ENCODE measurements around a stretch of chr2.

DNA sequence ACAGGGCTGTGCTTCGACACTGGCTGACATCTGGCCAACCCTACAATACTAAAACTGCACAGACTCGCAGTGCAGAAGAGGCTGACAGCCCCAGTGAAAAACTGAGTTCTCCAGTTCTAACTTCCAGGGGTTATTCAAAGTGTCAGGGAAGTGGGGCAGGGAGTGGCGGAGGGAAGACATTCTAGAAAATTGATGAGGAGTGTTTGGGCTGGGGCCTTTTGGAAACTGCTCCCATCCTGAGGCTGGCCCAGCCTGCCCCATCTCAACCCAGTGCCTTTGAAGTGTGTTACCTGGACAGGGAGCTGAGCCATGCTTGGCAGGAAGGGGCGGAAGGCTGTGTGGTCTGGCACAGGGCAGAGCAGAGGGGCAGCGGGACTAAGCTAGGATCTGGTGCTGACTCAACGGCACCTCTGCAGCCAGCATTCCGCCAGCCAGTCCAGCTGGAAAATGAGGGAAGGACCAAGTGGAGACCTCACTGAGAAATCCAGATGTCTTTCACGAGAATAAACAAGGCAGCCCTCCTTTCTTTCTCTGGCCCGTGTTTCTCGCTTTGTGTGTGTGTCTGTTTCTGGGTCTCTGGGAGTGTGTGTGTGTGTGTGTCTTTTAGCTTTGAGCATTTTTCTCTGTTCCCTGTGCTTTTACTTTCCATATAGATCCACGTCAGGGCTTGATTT lies 15.5 kb upstream of the IGFBP5 start:
- RRBS, 2 experiments: no CpG with 5 or more reads among the region's 11 CpGs

DNA sequence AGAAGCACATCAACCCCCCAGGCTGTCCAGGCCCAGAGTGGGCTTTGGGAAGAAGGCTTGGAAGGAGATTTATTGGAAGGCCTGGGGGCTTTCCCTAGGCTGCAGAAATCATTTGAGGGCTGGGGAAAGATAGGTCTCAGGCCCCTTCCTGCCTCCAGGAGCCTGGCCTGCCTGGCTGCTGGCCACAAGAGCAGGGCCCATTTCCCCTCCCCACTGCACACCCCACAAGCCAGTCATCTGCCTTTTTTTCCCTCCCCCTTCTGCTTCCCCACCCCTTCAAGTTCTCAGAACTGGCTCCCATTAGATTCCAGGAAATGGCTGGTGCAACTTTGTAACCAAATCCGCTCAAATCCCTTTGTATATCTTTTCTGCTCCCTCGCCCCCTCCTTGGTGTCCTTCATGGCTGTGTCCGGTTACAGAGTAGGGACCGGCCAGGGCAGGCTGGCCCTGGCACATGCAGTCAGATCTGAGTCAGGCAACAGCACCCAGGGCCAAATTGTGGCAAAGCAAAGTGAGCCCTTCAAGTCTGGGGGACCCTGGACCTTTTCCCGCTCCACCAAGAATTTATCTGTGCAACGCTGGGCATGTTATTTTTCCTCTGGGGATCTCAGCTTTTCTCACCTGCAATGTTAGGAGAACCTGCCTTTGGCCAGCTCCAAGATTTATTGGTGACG lies 20.8 kb upstream of the TNP1 start:
- RRBS, 2 experiments: no CpG with 5 or more reads among the region's 7 CpGs

DNA sequence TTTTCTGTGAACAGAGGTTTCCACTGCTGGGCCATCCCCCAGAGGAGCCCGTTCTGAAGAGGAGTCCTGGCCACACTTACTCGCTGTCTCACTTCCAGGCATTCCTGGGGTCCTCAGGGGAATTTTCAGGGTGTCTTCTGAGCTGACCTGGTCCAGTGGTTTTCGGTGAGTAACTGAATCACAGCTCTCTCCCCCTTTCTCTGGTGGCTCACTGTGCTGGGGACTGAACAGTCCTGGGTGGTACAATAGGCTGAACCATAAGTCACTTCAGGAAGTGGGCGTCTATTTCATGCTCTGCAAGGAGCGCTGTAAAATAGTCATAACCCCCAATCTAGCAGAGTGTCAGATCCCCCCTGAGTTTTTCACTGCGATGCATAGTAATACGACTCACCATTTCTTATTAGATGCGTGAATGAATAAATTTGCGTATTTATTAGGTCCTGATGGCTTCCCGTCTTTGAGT lies 60.7 kb upstream of the TNP1 start:
- RRBS, 2 experiments: no CpG with 5 or more reads among the region's 10 CpGs

DNA sequence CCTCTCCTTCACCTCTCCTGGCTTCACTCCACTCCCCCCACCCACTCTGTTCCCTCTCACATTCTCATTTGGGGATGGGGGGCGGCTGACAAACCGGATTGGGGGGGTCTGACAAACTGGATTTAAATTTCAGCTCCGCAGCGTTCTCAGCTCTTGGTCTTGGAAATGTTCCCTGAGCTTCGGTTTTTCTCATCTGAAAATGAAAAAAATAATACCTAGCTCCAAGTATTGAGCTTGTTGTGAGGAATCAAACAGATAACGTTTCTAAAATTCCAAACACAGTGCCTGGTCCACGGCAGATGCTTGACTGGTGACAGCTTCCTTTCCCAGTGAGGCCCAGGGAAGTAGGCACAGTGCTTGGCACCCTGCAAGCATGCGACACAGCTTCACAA lies 205.0 kb upstream of the TNP1 start:
- RRBS, 2 experiments: no CpG with 5 or more reads among the region's 8 CpGs

DNA sequence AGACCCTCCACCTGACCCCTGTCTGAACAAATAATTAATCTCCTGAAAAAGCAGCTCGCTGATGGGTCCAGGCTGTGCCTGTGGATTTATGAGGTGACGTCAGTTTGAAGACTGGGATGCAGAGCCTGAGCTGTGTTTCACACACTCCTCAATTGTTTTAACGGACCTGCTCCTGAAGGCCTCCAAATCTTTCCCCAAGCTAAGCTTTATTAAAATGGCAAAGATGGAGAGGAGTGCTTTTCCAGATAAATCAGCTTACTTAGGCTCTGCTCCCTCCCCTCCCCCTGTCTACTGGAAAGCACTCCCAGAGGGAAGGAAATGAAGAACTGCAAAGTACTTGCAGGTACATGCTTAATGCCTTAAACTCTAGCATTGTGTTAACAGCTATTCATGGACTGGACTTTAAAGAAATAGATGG lies 390.3 kb upstream of the TNP1 start:
- RRBS, 2 experiments: no CpG with 5 or more reads among the region's 3 CpGs

- RRBS, 2 experiments: no CpG with 5 or more reads among the region's 5 CpGs
These were observed 528.1 kb upstream of the TNP1 start for GRCh38 chr2:217387821-217388458.

- RRBS, 2 experiments: no CpG with 5 or more reads among the region's 9 CpGs
These were observed 539.0 kb upstream of the TNP1 start for GRCh38 chr2:217398850-217399262.

GRCh38 chr2:217795060-217795608 lies 207.7 kb downstream of the TNS1 start:
- RRBS, 2 experiments: no CpG with 5 or more reads among the region's 8 CpGs

- RRBS, 2 experiments: no CpG with 5 or more reads among the region's 3 CpGs
These were observed 199.3 kb downstream of the TNS1 start for GRCh38 chr2:217803605-217803870.

GRCh38 chr2:217822174-217822477 lies 180.7 kb downstream of the TNS1 start:
- RRBS, 2 experiments: no CpG with 5 or more reads among the region's 1 CpG

DNA sequence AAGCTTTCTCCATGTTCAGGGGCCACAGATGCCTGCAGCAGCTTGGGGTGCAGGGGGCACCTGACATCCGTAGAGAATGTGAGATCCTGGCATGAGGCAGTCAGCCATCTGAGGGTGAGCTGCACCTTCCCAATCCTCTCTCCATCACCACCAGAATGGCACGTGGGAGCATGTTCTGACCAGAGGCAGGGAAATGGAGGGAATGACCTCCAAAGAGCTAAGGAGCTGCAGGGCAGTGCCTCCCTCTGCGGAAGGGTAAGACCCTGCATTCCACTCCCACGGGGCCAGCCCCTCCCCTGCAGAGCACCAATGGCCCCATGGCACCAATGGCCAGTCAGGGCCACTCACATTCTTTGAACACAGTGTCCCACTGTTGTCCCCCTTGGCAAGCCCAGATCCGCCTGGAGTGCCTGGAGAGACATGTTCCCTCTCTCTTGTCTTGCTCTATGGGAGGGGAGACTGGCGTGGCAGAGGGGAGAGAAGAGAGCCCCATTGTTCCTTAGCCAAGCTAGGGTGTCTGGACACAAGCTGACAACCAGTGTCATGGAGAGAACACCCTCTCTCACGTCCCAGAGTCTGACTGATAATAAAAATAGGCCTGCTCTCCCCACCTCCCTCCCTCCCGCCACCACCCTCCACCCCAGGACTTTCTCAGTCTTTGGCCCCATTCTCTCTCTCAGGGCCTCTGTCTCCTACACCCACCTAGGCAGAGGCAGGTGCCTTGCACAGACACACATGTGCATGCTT lies 164.3 kb downstream of the TNS1 start:
- RRBS, 2 experiments: no CpG with 5 or more reads among the region's 8 CpGs

DNA sequence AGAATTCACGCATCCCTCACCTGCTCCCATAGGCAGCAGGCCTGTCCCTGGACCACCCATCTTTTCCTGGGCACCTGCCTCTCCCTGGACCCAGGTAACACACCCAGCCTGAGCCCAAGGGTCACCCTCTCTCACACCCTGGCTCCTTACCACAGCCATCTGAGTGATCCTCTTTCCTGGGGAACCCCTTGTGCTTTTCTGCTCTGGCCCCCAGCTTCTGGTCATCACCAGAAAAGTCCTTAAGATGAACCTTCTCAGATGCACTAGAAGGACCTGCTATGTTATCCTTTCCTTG lies 161.2 kb downstream of the TNS1 start:
- RRBS, 2 experiments: no CpG with 5 or more reads among the region's 1 CpG

DNA sequence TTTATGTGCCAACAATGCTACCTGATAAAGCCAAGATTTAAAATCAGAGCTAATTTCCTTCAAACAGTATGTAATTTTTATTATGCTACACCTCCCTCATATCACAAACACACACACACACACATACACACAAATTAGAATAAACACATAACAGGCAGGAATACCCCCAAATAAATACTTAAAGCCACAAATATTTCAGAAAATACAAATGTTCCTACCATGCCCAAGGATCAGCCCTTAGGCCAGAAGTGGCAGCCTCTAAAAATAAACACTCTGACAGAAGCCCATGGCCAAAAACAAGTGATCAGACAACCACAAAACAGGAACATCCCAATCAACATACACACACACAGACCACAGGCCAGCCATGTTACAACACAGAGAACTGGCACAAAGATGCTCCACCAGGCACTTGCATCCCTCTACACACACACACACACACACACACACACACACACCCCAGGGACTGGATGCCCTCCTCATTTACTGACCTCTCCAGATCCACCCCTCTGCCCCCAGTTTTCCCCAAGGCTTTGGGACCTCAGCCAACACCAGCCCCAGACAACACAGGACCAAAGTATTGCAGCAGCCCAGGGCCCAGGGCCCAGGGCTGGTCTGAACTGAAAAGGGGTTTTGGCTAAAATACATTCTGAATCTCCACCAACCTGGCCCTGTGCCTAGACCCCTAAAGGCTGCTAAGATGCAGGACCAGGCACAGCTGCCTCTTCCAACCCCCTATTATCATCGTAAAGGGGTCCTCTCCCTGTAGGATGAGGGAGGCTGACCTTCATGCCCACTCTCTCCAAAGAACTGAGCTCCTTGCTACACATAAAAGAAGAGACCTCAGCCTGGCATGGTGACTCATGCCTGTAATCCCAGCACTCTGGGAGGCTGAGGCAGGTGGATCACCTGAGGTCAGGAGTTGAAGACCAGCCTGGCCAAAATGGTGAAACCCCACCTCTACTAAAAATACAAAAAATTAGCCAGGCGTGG lies 151.5 kb downstream of the TNS1 start:
- RRBS, 2 experiments: no CpG with 5 or more reads among the region's 2 CpGs

GRCh38 chr2:217855018-217855678 lies 147.6 kb downstream of the TNS1 start:
- RRBS, 2 experiments: no CpG with 5 or more reads among the region's 6 CpGs

DNA sequence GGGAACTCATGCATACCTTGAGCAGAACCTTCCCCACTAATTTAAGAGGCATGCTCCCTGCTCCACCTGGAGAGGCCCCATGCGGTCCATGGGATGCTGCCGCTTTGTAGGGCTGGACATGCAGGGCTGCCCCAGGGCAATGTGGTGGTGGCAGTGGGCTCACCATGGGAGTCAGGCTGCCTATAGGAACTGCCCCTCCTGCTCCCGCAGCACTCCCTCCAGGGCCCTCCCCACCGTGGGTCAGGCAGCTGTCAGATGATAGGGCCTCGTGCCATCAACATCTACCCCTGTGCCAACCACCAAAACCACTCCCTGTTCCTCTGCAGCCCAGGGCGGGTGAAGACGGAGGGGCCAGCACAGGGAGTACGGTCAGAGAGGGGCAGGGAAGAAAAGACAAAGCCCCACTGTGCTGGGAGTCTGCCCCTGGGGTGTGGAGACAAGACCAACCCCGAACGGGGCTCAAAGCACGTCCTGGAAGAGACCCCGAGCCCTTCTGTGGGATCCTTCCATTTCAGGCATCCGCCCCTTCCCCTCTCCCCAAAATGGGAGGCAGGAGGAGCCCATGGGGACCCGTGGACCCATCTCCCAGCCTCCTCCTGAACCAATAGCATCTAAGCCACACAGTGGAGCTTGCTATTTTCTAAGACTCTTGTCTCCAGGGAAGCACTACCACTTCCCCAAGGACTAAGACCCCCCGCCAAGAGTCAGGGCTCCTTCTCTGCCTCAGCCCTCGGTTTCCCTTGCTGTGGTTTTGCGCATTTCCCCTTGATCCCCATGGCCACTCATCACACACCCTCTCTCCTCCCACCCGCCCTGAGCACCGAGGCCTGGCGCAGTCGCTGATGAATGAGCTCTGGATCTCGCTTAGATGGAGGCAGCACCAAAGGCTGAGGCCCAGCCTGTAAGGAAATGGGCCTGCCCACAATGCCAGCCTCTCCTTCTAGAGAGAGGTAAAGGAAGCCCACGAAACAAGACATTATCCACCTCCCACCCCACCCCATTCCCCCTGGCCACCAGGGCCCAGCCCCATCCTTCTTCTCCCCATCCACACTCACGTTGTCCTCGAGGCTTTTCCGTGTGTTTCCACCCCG lies 97.2 kb downstream of the TNS1 start:
- RRBS, 2 experiments: no CpG with 5 or more reads among the region's 27 CpGs

GRCh38 chr2:217928112-217929290 lies 74.3 kb downstream of the TNS1 start:
- RRBS, 2 experiments: 14 to 24% methylated on average over 3 of the region's 9 CpGs

DNA sequence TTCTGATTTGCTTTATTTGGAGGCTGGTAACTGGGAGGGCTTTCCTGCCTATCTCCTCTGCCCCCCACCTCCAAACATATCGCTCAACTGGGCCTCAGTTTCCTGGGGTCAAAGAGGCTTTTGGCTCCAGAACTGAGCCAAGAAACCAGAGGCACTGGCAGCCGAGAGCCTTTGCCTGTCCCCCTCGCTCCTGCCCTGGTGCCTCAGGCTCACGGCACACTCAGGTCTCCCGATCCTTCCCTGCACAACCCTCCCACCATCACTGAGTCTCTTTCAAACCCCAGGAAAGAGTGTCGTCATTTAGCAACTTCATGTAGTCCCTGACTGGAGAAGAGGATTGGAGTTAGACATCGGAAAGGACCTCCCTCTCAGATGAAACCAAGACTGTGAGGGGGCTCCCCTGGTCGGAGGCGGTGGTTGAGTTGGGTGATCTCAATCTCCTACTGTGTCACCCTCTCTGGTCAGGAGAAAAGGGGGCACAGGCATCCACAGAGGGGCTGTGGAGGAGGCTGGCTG lies 62.5 kb downstream of the TNS1 start:
- RRBS, 2 experiments: no CpG with 5 or more reads among the region's 9 CpGs

- RRBS, 2 experiments: no CpG with 5 or more reads among the region's 8 CpGs
These were observed 49.9 kb downstream of the TNS1 start for GRCh38 chr2:217952769-217953347.

- RRBS, 2 experiments: no CpG with 5 or more reads among the region's 13 CpGs
These were observed 14.6 kb downstream of the TNS1 start for GRCh38 chr2:217987931-217988842.

DNA sequence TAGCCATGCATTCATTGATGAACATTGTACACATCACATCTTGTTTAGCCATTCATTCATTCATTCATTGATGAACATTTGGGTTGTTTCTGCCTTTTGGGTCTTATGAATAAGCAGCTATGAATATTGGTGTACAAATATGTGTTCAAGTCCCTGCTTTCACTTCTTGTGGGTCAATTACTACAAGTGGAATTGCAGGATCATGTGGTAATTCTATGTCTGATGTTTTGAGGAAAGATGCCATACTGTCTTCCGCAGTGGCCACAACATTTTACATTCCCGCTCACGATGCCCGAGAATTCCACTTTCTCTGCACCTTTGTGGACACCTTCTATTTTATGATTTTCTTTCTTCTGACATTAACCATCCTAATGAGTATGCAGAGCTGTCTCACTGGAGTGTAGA lies 9.4 kb upstream of the RUFY4 start:
- RRBS, 2 experiments: no CpG with 5 or more reads among the region's 4 CpGs